Hair follicular keratinocyte (primary cell): ENCODE measurements around the genes NDC1 and CDCP2.

GRCh38 chr1:52238106-52238850 lies 96.4 kb downstream of the ZFYVE9 start:
- RAMPAGE, long total RNA, result no peak

- RAMPAGE, long total RNA, result no peak
Measured at GRCh38 chr1:52332552-52333290, 33.3 kb downstream of the CC2D1B start.

DNA sequence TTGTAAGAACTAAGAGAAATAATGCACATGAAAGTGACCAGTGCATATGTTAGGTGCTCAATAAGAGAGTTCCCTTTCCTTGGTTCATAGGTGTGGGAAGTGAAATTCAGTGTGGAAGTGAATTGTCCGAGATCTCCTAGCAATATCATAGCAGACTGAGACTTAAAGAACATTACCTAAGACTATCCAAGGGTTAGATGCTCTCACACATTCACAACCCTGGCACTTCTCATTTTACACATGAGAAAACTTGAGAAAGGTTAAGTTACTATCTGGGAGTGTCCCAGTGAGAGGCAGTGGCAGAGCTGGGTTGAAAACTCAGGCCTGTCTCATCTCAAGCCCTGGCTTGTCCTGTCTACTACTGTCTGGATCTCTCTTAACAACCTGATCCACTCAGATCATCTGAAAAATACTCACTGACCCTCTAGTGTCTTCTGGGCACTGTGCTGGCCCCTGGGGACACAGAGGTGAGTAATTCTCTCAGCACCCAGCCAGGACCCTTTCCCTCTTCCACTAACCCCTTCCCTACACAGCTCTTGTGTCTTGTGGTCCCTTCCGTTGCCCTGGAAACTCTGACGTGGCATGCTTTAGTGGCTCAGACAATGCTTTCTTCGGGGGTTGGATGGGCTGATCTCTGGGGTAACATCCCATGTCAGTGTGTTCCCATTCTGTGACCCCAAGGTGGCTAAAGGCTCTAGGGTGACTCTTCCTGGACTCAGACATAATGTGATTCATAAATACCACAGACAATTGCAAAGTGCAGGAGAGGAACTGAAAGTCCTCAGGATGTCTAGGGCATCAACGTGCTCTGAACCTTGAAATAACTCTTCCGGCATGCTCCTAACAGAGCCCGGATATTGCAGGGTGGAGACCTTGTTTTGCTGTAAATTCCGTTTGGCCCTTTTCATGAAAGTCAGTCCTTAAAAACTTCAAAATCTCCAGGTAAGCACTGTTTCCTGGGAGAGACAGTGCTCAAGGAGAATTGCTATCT lies 3.8 kb downstream of the SHISAL2A start:
- RAMPAGE, long total RNA, result no peak

- RAMPAGE, long total RNA, result no peak
Measured at GRCh38 chr1:52707237-52707699, 9.1 kb upstream of the COA7 start.

GRCh38 chr1:52925315-52926115 lies 1.6 kb upstream of the SCP2 start:
- RAMPAGE, long total RNA, result no peak

- RAMPAGE, long total RNA, result no peak
Measured at GRCh38 chr1:53062389-53063774, 869 bp downstream of the PODN start.

- RAMPAGE, long total RNA, result no peak
Measured at GRCh38 chr1:53121483-53122082, 20.9 kb downstream of the SLC1A7 start.

- RAMPAGE, long total RNA, result no peak
Measured at GRCh38 chr1:53218644-53219191, 1.7 kb downstream of the CZIB start.

DNA sequence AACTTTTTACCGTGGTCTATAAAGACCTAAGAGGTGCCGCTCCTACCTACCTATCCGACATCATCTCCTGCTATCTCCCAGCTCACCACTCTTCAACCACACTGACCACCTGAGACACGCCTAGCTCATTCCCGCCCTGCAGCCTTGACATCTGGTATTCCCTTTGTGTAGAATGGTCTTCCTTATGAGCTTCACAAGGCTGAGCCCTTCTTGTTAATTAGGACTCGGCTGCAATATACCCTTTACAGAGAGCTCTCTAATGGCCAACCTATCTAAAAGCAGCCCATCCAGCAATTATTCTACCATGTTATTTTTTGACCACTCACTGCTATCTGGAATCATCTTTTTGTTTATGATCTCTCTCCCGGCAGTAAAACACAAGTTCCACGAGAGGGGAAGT lies 609 bp downstream of the MAGOH start:
- RAMPAGE, long total RNA, result no peak

- RAMPAGE, long total RNA, result no peak
Measured at GRCh38 chr1:53246814-53247084, 8.4 kb upstream of the MAGOH start.

GRCh38 chr1:53529098-53529492 lies 69.9 kb downstream of the DMRTB1 start:
- RAMPAGE, long total RNA, result no peak

DNA sequence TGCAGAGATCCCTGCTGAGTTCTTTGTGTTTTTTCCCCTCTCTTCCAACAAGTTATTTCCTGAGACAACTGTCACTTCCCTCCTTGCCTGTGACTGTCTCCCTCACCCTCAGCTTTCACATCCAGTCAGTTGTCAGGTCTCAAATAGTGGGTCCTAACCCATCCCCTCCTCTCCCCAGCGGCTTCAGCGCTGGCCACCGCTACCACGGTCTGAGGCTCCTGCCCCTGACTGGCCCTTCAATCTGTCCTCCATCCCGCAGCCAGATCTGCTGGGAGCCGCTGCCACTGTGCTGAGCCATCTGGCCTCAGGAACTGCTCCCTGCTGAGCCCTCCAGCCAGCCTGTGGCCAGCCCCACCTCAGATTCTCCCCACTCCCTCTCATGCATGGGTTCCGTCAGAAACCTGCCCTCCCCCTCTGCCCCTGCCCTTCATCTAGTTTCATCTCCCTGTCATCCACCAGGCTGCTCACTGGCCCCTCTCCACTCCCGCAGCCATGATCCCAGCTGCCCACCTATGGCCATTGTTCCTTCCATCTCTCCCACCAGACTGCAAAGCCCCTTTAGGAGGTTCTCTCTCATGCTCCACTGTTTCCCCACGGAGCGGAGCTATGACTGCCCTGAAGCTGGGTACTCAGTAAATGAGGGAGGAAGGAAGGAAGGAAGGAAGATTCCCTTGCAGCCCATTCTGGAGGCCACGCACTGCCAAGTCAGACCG lies 53.2 kb downstream of the GLIS1 start:
- RAMPAGE, long total RNA, result no peak

DNA sequence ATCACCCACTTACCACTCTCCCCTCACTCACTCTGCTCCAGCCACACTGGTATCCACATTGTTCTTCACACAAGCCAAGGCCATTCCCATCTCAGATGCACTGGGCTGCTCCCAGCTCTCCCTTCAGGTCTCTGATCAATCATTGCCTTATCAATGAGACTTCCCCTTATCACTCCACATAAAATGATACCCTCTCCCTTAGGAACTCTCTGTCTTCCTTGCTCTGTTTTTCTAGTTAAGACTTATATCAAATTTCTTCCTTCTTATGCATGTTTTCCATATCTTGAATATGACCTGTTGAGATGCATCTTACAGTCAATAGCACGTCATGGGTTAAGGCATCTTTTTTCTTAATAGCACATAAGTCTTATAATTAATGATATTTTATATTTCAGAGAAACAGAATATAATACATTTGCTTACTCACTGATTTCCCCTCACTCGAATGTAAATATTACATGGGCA lies 42.1 kb downstream of the NDC1 start:
- RAMPAGE, long total RNA, result no peak

- RAMPAGE, long total RNA, result no peak
Measured at GRCh38 chr1:53837847-53838967, at the start of gene NDC1. NDC1 (minus strand) TSS chr1:53838296.

- RAMPAGE, long total RNA, result no peak
Measured at GRCh38 chr1:54094218-54094719, 40.9 kb downstream of the TCEANC2 start.

- RAMPAGE, long total RNA, result no peak
Measured at GRCh38 chr1:54152771-54153415, at the start of gene CDCP2. CDCP2 (minus strand) TSS chr1:54153000.

- RAMPAGE, long total RNA, result no peak
Measured at GRCh38 chr1:54175941-54176242, 23.1 kb upstream of the CDCP2 start.

DNA sequence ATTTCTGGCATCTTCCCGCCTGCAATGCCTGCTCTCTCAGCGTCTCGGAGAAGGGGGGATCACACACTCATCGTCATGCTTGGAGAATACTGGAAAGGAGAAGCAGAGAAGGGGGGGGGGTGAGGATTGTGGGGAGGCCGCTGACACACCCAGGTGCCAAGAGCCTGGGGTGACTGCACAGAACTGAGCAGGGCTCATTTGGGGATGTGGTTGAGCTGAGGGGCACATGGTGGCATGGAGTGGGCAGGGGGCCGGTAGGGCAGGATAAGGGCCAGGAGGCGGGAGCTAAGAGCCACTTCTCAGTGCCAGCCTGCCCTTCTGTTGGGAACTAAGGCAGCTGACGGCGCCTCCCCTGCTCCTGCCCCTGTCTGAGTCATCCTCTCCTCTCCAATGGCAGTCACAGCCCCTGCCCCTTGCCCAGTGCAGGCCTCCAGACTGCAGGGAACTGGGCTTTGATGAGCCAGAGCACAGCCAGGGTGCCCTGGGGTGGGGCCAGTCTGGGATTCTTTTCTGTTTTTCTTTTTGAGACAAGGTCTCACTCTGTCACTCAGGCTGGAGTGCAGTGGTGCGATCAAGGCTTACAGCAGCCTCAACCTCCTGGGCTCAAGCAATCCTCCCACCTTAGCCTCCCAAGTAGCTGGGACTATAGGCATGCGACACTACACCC lies 27.2 kb downstream of the MRPL37 start:
- RAMPAGE, long total RNA, result no peak

DNA sequence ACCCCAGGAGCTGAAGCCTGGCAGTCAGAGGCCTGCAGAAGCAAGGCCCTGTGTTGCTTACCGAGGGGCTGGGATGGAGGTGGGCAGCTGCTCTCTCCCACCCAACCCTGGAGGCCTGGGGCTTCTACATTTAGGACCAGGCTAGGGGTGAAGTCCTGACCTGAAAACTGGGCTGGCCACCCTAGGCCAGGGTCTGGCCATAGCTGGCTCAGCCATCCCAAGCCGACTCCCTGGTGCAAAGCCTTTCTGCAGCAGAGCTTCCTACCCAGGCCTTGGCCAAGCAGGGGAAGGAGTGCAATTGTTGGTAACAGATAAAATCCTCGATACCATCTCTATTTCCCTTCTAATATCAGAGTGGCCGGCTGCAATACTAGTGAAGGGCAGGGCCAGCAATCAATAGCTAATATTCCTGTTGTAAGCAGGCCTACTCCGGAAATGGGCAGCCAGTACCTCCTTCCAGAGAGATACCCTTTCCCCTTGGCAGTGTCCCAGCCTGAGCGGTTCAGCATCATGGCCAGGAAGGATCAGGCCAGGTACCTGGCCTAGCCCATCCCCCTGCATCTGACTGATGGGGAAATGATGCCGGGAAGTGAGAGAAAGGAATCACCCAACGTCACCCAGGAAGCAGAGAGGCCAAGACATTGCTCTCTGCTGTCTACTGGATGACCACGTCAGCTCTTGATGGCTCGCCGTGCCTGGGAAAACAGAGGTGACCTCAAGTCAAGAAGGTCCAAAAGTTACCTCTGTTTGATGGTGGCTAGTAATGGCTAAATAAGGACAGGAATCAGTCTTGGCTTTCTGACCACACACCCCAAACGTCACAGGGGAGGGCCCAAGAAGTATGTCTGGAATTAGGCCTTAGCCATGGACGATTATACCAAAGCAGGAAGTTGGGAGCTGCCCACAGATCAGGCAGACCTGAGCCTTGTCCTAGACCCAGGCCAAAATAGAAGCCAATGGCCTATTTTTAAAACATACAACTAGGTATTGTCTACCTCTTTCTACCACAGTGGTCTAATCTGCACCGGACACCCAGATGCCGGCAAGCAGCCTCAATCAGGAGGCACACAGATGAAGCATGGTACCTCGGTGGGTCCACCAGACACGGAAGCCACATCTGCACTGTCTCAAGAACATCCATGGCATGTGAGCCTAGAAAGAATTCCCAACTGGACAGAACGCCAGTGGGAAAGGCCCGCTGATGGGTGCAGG lies 79.0 kb downstream of the MRPL37 start:
- RAMPAGE, long total RNA, result no peak

- RAMPAGE, long total RNA, result no peak
Measured at GRCh38 chr1:54309256-54310638, 109.8 kb downstream of the MRPL37 start.